Tongue (tissue), 2 donors: ENCODE measurements around the gene NIN.

GRCh38 chr14:50345529-50346591, 33.7 kb downstream of the DMAC2L start:
- RAMPAGE, long total RNA = no peak

GRCh38 chr14:50414930-50415433, 18.3 kb upstream of the CDKL1 start:
- RAMPAGE, long total RNA = no peak

DNA sequence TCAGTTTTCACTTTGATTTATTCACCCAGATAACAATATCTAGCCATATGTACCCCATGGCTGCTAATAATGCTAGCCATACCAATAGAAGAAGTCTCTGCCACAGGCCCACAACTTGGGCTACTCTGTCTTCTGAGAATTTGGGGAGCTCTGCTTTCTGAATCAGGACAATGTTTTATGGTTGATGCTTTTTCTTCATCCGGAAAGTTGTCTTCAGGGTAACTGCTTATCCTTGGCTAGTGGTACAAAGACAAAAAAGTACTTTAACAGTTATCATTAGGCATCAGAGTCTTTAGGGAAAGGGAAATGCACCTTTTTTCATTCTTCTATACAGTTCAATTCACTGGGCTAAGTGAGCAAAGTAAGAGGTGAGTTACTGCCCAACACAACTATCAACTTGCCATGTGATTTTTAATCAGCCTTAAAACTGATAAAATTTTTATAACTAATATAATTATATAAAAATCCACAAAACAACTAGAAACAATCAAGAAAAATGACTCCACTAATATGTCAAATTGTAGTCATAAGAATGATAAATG, 48.3 kb upstream of the CDKL1 start:
- RAMPAGE, long total RNA = no peak

GRCh38 chr14:50515222-50516091, 16.9 kb downstream of the MAP4K5 start:
- RAMPAGE, long total RNA = no peak

DNA sequence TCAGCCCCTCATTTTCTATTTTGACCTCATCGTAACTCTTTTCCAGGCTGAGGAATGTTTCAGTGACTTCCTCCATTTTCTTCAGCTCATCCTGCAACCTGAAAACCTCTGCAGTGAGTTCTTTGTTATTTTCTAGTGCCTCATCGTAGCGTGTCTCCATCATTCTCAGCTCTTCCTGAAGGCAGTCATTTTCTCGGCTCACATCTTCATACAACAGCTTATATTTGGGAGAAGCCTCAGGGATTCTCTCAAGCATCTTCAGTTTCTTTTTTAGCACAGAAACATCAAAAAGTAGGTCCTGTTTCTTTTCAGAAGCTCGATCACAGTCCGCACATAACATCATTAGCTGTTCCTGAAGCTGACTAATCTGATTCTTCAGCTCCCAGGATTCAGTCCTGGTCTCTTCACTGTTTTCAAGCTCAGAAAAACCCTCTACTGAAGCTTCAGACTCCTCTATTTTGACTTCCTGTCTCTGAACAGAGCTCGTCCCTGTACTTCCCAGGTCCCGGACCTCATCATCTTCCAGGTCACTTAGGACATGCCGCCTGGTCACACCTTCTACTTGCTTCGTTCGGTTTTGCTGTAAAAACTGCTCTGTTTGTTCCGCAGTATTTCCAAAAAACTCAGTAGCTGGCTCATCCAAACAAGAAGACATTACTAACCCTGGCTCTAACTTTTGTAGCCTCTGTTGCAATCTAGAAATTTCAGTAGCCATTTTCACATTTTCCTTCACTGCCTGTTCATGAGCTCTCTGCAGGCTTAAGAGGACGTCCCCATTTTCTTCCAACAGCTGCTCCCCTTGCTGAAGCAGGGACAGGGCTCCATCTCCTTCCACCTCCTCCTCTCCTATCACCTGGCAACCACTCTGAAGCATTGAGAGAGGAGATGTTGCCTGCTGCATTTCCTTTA, 73.6 kb downstream of the NIN start:
- RAMPAGE, long total RNA = no peak

DNA sequence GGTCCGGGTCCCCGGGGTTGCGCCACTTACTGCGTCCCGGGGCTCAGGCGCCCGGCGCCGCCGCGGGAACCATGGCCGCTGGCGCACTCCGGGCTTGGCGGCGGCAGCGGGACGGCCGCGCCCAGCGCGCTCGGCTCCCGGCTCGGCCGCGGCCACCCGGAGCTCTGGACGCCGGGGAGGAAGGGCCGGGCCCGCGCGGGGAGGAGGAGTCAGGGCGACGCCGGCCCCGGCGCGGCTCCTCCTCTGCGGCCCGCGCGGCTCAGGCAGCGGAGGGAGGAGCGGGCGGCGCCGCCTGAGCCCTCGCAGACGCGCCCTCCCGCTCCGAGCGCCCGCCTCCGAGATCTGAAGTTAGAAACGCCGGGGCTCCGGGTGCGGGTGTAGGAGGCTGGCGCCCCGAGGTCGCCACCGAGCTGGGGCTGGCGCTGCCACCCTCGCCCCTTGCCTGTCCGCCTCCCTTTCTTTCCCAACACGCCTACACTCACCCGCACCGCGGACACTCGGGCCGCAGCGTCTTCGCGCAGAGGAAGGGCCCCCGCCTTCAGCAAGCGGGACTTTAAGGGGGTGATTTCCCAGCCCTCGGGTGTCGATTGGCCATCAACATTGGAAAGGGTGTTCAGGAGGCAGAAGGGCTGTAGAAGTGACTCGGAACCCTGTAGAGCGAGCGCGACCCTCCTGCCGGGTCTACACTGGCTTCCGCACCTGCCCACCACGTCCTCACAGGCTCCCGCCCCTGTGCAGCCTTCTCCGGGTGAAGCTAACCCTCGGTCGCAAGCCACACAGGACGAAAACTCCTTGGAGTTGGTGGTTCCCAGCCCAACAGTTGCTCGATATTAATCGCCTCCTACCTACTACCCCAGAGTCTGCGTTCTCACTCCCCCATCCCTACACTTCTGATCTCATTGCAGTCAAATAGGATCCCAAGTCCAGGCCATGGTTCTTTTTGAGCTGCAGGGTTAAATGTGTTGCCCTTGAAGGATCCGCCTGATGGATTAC, at the start of gene NIN:
TSS of gene NIN (minus strand) at position 187 of the 993 bp plus-strand sequence.
- RAMPAGE, long total RNA = no peak

GRCh38 chr14:50835202-50835940, 4.4 kb upstream of the NIN start:
- RAMPAGE, long total RNA = no peak

DNA sequence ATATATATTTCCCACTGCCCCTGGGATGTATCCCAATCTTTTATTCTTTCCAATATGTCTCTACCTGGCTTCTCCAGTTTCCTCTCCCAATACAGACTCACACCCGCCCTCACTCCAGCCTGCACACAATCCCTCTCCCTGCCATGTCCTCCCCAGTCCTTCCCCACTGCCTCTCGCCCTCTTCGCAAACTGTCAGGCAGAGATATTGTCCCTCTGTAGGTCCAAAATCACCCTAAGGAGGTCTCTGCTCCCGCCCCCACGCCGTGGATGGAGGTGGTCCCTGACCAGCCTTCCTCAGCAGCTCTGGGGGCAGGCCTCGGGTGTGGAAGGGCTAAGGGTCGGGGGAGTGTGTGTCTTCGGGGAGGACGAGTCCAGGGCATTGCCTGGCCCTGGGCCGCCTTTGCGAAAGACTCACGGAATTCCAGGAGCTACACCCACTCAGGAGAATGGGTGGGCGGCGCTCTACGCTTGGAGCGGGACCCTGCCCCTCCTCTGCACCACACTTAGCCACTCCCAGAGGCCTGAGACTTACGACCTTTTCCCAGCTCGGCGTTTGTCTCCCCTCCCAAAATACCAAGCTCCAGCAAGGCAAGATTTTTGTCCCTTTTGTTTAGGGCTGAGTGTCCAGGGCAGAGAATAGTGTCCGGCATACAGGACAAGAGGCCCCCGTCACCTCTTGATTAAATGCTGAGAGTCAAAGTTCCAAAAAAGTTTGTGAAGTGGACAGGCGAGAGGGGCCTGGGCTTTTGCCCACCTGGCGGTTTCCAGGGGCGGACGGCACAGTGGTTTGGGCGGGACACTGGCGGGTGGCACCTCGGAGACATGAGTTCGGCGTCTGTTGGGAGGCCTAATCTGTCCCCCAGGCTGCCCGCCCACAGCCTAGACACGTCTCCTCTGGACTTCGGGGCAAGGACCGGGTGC, 884 bp downstream of the PYGL start:
- RAMPAGE, long total RNA = no peak

DNA sequence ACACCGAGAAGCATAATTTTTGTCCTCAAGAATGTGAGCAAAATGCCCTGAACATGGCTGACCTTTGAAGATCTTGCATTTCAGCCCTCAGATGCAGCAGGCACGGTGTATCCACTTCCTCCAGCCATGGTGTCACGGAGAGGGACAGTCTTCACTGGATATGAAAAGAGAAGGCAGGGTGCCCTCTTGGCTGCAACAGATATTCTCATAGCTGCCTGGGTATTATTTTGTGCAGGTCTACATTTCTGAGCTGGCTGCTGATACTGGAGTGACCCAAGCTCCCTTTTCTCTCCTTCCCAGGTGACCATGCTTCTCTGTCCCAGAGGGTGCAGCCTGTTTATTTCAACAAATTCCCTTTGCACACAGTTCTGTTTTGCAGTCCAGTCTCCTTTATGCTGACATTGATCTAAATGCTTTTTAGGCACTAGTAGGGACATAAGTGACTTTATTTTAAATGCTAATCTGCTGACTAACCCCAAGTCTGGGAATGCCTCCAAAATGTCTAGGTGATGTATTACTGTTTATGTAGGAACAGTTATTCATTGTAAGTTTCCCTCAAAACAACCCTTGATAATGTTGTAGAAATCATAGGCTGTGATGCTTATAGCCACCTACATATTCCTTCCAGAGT, 17.4 kb upstream of the PYGL start:
- RAMPAGE, long total RNA = no peak

- RAMPAGE, long total RNA = no peak
Measured at GRCh38 chr14:51333420-51333727, 93.3 kb downstream of the TMX1 start.

DNA sequence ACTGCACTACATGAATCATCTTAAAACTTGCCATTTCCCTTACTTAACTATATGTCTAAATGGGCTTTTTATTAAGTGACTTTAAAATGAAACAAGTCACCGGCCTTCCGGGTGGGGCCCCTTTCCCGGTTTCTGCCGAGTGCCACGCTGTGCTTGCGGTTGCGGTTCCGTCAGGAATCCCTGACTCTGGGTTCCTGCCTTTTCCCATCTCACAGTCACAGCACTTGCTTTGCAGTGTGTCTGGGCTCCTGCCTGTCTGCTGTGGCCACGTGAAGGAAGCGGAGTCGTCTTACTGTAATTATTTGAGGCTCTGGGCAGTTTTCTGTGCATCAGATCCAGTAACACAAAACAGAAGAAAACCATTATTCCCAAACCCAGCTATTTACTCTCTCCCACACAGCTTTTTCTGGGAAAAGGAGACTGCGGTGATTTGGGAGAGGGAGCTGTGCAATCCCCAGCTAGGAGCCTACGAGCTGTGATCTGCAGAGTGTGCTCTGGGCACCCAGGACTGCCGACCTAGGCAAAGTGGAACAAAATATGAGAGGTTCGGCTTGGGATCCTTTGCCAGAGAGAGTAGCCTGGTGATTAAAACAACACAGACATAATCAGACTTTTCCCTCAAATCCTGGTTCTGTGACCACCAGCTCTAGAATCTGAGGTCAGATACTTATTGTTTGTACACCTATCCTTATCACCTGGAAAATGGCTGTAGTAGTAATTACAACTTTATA, 43.9 kb upstream of the FRMD6 start:
- RAMPAGE, long total RNA = no peak

GRCh38 chr14:51650671-51651112, 1.0 kb upstream of the FRMD6 start:
- RAMPAGE, long total RNA = no peak

DNA sequence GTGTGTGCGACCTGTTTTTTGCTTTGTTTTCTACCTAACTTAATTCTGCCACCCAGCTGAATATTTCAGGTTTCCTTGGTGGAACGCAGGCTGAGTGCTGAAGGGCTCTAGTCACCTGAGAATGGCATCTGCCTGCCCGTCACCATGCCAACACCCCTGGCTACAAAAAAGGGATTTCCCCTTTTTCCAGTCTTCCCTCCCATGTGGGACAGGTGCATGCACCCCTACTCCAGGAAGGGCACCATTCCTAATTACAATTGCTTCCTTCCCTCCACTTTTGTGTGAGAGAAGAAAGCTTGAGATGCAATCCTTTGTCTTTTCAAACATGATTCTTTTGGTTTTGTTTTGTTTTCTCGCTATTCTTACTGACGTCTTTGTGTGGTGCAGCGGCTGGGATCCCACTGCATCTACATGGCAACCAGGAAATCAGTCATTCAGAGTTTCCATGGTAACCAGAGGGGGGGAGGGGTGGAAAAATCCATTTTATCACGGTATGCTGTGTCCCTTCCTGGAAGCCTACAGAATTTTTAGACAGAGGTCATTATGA, 13.8 kb upstream of the GNG2 start:
- RAMPAGE, long total RNA = no peak

- RAMPAGE, long total RNA = no peak
Measured at GRCh38 chr14:51866122-51866703, 5.8 kb downstream of the GNG2 start.

GRCh38 chr14:52316481-52317023, 2.4 kb downstream of the PTGER2 start:
- RAMPAGE, long total RNA = no peak

DNA sequence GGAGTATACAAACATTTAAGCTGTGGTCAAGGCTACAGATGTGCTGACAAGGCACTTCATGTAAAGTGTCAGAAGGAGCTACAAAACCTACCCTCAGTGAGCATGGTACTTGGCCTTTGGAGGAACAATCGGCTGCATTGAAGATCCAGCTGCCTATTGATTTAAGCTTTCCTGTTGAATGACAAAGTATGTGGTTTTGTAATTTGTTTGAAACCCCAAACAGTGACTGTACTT, 13.4 kb downstream of the PTGER2 start:
- RAMPAGE, long total RNA = no peak

DNA sequence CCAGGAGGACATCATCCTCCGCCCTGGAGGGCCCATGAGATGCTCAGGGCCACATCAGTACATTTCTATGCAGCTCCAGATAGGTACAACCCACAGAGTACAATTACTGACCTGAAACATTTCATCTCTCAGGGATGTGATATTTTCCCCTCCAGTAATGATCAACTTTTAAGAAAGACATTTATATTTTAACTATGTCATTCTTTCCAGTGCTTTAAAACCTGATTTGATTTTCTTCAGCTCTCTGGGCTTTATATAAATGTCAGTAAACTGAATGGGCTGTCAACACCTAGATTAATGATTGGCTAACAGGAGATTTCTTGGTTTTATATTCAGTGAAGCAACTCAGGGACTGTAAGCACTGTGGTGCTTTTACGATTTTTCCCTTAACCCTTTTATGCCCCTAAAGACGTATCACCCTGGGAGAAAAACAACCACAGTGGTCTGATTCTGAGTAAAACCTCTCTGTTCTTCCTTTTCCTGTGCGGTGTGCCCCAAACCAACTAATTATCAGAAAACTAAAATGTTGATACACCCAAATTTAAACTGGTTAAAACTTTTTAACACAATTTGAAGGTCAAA, 37.9 kb downstream of the PTGER2 start:
- RAMPAGE, long total RNA = no peak

GRCh38 chr14:53151522-53152277, 1.4 kb downstream of the DDHD1 start:
- RAMPAGE, long total RNA = no peak

GRCh38 chr14:53881257-53881853, 75.3 kb downstream of the BMP4 start:
- RAMPAGE, long total RNA = no peak

GRCh38 chr14:54349121-54349709, 47.6 kb upstream of the CDKN3 start:
- RAMPAGE, long total RNA = no peak